ReNcell CX (cell line): ENCODE measurements around the genes SART1 and RIN1.

DNA sequence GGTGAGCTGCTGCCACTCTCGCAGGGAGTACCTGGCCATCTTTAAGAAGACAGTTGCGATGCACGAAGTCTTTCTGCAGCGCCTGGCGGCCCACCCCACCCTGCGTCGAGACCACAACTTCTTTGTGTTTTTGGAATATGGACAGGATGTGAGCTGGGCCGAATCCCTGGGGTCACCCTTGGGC is 7.7 kb downstream of the CFL1 start:
- PRO-cap = no peak

- PRO-cap = no peak
Observed at GRCh38 chr11:65851592-65852605, 6.1 kb downstream of the CFL1 start.

GRCh38 chr11:65853755-65854576 is 4.0 kb downstream of the CFL1 start:
- PRO-cap = no peak

DNA sequence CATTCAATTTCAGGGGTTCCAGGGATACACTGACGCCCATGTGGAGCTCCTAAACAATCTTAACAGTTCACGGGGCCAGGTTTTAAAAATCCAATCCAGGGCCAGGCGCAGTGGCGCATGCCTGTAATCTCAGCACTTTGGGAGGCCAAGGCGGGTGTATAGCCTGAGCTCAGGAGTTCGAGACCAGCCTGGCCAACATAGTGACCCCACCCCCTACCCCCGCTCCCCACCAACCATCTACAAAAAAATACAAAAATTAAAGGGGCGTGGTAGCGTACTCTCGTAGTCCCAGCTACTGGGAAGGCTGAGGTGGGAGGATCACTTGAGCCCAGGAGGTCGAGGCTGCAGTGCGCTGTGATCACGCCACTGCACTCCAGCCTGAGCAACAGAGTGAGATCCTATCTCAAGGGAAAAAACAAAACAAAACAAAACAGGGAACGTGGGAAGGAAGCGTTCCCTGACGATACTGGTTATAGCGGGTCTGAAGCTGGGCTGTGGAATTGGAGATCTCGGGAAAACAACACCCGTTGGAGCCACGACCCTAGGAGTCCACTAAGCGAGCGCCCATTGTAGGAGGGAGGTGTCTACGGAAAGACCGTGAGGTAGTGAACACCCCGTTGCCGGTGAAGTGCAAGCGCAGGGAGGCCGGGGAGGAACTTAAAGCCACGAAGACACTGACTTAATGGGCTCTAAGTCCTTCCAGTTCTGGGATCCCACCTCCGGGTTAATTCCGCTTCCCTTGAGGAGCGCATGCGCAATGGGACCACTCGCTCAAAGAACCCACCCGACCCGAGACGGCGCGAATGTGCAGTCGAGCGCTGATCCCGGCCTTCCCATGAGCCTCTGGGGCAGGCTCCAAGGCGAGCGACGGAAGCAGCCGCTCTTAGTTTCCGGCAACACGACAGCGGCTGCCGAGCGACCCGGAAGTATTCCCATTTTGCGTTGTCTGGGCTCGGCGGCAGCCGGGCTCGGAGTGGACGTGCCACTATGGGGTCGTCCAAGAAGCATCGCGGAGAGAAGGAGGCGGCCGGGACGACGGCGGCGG is at the start of gene SART1:
Gene SART1, plus strand, starts transcription at position 941 of the 1,045 bp plus-strand sequence.
- PRO-cap = unidirectional peak, plus-strand start at position 327 of the sequence; bidirectional peak, plus-strand start at position 941 of the sequence, minus-strand start at position 801 of the sequence

DNA sequence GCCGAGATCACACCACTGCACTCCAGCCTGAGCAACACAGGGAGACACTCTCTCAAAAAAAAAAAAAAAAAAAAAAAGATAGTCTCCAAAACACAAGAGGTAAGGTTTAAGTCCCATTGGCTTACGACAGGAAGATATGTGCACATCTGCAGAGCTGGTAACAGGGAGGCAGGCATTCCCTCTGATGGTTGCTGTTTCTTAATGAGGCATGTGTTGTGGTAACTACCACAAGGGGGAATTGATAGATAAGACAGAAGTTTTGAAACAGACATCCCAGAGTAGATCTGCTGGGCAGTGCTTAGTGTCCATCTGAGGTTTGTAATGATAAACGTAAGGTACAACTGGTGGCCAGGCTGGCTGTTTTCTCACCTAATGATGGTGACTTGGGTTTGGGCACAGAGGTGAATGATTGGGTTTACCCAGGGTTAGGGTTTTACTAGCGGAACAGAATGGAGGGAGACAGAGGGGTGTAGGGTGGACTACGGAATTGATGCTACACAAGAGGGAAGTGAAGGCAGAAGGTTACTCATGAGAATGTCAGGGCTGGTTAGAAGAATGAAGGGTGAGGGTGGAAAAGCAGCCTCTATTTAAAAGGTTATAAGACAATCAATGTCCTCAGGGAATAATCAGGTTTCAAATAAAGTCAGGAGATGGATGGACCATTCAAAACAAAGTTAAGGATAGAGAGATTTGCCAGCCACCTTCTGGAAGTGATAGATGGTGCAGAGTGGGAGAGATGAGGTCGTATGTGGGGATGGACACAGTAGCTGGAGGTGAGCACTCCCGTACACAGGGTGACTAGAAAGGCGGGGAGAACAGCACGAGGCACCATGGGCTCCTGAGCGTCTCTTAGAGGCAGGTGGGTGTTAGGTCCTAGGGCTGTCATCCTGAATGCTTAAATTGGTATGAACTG is 4.4 kb downstream of the EIF1AD start:
- PRO-cap = no peak

GRCh38 chr11:66002618-66003195 is 404 bp downstream of the BANF1 start:
- PRO-cap = no peak

GRCh38 chr11:66057107-66057642 is 5.0 kb downstream of the SF3B2 start:
- PRO-cap = no peak

DNA sequence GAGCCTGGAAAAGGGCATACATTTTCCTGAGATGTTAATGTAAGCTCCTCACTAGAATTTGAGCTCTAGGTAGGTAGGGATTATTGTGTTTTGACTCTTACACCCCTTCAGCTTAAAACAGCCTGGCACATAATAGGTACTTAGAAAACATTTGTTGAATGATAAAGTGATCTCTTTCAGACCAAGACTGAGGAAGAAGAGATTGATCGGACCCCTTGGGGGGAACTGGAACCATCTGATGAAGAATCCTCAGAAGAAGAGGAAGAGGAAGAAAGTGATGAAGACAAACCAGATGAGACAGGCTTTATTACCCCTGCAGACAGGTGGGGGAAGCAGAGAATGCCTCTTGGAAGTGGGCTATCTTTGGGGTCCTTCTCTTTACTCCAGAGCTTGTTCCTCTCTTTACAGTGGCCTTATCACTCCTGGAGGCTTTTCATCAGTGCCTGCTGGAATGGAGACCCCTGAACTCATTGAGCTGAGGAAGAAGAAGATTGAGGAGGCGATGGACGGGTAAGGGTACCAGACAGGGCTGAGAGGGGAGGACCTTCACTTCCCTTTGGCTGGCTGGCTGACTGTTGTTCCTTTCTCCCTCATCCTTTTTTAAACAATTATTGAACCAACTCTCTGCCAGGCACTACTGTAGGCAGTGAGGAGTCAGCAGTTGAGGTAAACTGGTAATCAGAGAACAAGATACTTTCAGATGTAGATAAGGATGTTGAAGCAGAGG is 6.7 kb upstream of the PACS1 start:
- PRO-cap = no peak

- PRO-cap = no peak
Observed at GRCh38 chr11:66145334-66146167, 75.5 kb downstream of the PACS1 start.

GRCh38 chr11:66183843-66184194 is 73.7 kb upstream of the KLC2 start:
- PRO-cap = no peak

GRCh38 chr11:66216079-66216278 is 41.5 kb upstream of the KLC2 start:
- PRO-cap = no peak

DNA sequence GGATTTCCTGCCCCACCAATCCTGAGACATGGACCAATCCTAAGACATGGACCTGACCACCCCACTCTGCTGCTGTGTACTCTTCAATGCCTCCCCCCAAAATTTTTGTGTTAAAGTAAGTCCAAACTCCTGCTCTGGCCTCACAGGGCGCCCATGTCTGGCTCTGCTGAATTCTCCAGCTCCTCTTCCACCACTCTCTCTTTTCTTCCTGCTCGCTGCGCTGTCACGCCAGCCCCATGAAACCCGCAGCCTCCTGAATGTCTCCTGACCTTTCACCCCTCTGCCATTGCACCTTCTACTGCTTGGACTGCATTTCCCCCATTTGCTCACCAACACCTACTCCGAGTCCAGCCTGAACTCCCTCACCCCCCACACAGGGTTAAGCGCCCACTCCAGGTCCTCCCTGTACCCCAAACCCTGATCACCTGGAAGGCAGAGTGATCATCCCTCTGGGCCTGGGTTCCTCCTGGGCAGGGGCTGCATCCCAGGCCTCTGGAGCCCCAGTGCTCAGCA is 3.5 kb downstream of the CNIH2 start:
- PRO-cap = no peak

DNA sequence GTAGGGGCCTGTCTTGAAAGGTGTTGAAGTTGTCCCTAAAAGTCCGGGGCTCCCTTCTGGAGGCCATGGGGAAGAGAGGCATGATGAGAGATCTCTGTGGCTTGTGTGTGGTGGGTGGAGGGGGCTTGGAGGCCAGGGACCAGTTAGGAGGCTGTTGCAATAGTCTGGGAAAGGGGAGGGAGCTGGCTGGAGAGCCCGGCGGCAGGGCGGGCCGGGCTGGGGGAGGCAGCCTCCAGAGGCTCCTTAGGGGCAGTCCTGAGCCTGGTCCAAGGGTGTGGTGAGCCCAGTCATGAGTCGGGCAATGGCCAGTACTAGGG is 5.8 kb upstream of the CD248 start:
- PRO-cap = no peak

DNA sequence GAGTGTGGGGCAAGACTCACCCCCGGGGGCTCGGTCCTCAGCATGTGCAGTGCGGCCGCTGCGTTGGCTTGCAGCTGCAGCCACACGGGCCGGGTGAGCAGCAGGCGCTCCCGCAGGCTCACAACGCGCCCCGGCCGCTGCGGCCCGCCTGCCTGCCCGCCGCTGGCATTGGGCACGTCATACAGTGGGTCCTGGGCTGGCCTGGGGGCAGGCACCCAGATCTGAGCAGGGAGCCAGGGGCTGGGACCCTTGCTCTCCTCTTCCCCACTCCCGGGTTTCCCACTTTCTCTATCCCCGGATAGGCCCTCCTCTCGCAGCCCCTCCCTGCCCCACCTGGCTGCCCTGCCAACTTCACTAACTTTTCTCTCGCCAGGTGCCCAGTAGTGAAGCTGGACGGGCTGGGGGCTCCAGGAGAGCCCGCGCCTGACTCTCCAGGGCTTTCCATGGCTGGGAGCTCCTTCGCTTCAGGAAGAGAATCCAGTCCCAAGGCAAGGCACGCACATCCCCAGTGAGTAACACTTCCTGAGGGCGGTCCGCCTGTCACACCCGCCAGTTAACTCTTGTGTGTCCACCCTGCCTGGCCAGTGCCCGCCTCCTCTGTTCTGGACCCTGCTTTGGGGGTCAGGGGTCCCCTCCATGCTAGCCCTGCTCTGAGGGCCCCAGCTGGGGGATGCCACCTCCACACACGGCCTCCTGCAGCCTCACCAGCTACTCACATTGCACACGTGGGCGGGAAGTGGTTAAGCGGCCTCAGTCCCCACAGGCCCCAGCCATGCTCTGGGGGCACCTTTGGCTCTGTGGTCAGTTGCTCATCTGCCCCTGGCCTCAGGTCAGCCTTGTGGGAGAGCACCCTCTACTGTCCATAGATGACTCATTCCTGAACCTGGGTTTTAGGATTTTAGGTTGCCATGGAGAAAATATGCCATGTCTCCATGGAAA is at the start of gene RIN1:
Gene RIN1, minus strand, starts transcription at position 477 of the 939 bp plus-strand sequence.
- PRO-cap = unidirectional peak, minus-strand start at position 471 of the sequence; unidirectional peak, minus-strand start at position 628 of the sequence; bidirectional peak, plus-strand start outside the sequence, minus-strand start at position 793 of the sequence

- PRO-cap = no peak
Observed at GRCh38 chr11:66345674-66346395, 931 bp upstream of the BRMS1 start.

DNA sequence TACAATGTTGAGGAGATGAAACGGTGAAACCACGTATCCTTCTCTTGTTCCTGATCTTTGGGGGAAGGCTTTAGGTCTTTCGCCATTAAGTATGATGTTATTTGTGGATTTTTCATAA is 3.7 kb upstream of the B4GAT1 start:
- PRO-cap = no peak

GRCh38 chr11:66359420-66360057 is 12.0 kb downstream of the SLC29A2 start:
- PRO-cap = no peak

GRCh38 chr11:66370858-66371068 is 797 bp downstream of the SLC29A2 start:
- PRO-cap = no peak

- PRO-cap = no peak
Observed at GRCh38 chr11:66419679-66420372, 1.0 kb upstream of the NPAS4 start.

- PRO-cap = no peak
Observed at GRCh38 chr11:66623784-66624672, 7.6 kb downstream of the RBM14 start.